ENCODE measurements around the genes INTS15, RSPH10B2 and RPA3.

- RRBS = no CpG with 5 or more reads among the region's 7 CpGs
Measured at GRCh38 chr7:5701292-5701687, 80.2 kb downstream of the RNF216 start.

GRCh38 chr7:6015165-6015375 is 6.0 kb downstream of the AIMP2 start:
- RRBS = no CpG with 5 or more reads among the region's 6 CpGs

DNA sequence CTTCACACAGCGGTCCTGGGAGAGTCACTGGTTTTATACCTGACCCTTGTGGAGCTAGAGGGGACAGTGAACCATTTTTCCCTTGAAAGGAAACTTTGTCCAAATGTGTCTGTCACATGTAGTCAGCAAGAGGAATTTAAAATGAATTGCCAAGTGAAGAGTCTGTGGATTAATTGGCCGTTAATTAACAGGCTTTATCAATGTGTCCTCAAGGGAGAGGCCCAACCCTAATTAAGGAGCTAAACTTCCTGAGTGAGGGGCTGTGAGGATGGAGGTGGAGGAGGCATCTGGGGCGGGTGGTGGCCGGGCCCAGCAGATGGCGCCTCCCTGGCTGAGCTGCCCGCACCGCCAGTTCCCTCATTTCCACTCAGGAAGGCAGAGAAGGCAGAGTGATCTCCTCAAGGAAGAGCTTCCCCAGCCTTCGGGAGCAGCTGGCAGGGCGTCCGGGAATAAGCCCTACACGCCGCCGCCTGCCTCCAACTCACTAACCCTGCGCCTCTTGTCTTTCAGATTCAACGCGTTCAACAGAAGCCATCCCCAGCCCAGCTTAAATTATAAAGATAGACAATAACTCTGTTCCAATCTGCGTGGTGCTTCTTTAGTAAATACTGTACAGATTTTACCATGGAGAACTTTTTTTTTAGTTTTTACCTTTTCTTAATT is 55.4 kb downstream of the USP42 start:
- RRBS = no CpG with 5 or more reads among the region's 17 CpGs

GRCh38 chr7:6269045-6269541 is 3.3 kb downstream of the CYTH3 start:
- RRBS = no CpG with 5 or more reads among the region's 5 CpGs

DNA sequence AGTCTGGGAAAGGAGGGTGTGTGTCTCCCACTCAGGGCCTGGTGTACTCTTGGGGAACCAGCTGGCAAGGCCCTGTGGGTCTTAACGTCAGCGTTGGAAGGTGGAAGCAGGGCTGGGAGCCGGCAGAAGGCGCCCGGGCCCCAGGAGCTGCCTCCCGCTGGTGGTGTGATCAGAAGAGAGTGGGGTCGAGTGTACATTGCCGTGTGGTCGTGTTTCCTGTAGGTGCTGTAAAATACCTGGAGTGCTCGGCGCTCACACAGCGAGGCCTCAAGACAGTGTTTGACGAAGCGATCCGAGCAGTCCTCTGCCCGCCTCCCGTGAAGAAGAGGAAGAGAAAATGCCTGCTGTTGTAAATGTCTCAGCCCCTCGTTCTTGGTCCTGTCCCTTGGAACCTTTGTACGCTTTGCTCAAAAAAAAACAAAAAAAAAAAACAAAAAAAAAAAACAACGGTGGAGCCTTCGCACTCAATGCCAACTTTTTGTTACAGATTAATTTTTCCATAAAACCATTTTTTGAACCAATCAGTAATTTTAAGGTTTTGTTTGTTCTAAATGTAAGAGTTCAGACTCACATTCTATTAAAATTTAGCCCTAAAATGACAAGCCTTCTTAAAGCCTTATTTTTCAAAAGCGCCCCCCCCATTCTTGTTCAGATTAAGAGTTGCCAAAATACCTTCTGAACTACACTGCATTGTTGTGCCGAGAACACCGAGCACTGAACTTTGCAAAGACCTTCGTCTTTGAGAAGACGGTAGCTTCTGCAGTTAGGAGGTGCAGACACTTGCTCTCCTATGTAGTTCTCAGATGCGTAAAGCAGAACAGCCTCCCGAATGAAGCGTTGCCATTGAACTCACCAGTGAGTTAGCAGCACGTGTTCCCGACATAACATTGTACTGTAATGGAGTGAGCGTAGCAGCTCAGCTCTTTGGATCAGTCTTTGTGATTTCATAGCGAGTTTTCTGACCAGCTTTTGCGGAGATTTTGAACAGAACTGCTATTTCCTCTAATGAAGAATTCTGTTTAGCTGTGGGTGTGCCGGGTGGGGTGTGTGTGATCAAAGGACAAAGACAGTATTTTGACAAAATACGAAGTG is 28.1 kb downstream of the RAC1 start:
- RRBS = no CpG with 5 or more reads among the region's 36 CpGs

GRCh38 chr7:6476608-6477631 is 7.0 kb downstream of the KDELR2 start:
- RRBS = no CpG with 5 or more reads among the region's 8 CpGs

DNA sequence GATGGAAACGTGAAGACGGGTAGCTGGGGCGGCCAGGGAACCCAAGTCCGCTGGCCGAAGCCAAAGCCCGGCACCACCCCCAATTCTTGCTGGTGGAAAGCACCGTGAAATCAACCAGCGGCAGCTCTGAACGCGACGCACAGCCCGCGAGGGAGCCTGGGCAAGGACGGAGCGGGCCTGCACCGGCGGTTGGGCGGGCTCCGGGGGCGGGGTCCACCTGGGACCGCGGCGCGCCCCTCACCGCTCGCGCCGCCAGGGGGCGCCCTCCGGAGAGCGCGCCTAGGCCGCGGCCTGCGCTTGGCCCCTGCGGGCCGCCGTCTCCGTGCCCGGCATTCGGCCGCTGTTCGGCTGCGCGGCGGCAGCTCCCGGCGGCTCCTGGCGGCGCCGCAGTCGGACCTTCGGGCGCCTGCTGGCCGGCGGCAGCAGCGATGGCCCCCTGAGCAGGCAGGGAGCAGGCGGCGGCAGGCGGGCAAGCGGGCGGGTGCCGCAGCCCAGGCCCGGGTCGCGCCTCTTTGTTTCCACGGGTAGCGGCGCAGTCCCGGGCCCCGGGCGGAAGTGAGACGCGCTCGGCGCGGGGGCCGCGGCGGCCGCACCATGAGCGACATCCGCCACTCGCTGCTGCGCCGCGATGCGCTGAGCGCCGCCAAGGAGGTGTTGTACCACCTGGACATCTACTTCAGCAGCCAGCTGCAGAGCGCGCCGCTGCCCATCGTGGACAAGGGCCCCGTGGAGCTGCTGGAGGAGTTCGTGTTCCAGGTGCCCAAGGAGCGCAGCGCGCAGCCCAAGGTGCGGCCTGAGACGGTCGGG is at the start of gene INTS15:
Gene INTS15, plus strand, starts transcription at position 332 of the 807 bp plus-strand sequence.
- RRBS = 1% methylated on average over 44 of the region's 102 CpGs

DNA sequence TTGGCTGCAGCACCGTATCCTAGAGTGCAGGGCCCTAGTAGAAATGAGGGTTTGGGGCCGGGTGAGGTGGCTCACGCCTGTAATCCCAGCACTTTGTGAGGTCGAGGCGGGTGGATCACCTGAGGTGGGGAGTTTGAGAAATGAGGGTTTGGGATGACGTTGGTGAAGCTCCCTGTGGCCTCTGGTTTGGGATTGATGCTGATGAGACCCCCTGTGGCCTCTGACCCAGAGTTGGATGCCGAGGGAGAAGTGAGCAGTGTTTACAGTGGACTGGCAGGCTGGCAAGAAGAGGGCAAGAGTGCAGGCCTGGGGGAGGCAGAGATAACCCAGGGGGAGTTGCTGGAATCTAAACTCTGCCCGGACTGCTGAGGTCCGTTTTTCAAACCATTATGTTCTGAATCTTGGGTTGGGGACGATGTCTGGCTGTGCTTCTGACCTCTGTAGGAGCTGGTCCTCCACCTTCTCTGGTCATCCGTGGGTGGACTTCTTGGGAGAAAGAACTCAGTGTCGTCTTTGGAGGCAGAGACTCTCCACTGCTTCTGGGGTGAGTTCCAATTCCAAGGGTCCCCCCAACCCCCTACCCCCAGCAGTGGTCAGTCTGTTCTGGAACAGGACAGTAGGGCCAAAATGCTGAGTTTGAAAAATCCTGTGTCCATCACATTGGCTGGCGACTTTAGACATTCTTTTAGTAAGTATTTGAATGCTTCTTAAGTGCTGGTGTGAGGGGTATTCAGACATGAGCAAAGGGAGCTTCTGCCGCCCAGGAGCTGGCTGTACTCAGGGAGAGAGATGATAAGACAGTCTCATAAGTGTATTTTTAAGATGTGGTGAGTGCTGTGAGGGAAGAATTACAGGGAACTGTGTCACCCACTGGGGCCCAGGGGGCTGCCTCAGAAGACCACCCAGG is 1.7 kb downstream of the ZNF316 start:
- RRBS = no CpG with 5 or more reads among the region's 14 CpGs

GRCh38 chr7:6641813-6642121 is 4.6 kb downstream of the ZNF316 start:
- RRBS = no CpG with 5 or more reads among the region's 6 CpGs

GRCh38 chr7:6705830-6706268 is 898 bp downstream of the ZNF12 start:
- RRBS = no CpG with 5 or more reads among the region's 10 CpGs

DNA sequence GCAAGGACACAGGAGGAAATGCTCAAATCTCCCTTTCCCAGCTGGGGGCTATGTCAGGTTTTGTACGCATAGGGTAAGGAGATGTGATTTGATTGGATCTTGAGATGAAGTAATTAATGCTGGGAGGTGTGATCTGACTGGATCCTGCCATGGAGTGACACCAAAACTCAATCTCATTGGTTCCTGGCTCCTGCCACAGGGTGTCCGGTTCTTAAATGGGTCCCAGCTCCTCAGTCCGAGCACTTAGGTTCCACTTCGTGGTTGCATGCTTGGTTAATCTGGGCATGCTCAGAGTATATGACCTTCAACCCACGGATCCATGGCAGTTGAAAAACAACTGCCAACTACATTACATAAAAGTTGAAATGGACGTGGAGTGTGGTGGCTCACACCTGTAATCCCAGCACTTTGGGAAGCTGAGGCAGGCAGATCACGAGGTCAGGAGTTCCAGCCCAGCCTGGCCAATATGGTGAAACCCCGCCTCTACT is 3.1 kb upstream of the ZNF12 start:
- RRBS = no CpG with 5 or more reads among the region's 8 CpGs

DNA sequence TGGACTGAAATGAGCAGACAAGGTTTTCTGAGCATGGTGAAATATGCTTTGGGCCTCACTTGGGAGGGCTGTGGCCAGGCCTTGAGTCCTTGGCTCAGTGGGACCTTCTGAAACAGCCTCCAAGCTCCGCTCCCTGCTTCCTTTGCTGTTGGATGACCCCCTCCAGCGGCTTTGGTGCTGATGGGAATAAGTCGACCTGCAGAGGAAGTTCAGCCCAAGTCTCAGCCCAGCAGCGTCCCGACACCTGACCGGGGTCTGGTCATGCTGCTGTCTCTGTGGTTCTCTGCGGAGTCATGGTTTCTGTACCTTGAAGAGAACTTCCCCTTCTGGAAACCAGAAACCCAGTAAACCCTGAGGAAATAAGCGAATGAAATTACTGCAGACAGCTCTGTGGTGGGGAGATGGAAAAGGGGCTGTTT is 18.2 kb upstream of the ZNF12 start:
- RRBS = no CpG with 5 or more reads among the region's 8 CpGs

DNA sequence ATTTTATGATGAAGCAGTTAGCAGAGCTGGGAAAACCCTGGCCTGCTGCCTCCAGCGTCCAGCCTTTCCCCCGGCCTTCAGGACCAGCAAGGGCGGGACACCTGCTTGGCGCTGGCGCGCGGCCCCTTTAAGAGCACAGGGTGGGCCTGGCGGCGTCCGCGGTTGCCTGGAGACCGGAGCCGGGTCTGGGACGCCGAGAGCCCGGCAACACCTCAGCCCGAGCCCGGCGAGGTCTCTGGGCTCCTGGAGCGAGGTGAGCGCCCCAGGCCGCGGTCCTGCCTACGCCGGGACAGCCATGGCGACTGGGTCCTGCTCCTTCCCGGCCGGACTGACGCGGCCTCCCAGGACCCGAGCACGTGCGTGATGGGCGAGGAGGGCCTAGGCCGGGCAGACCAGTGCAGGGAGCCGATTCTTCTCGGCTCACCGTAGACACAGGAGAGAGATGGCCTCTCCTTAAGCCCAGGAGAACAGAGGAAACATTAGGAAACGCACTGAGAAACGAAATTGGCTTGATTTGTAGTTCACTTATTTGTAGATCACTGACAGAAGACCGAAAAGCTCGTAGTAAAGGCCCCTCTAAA is at the start of gene RSPH10B2:
Gene RSPH10B2, plus strand, starts transcription at position 182 of the 581 bp plus-strand sequence.
- RRBS = no CpG with 5 or more reads among the region's 42 CpGs

- RRBS = no CpG with 5 or more reads among the region's 4 CpGs
Measured at GRCh38 chr7:7186392-7187063, 4.2 kb downstream of the C1GALT1 start.

GRCh38 chr7:7432342-7432890 is 103.3 kb downstream of the COL28A1 start:
- RRBS = no CpG with 5 or more reads among the region's 9 CpGs

GRCh38 chr7:7513243-7513528 is 22.5 kb downstream of the COL28A1 start:
- RRBS = no CpG with 5 or more reads among the region's 1 CpG

GRCh38 chr7:7567171-7567669 is 536 bp downstream of the MIOS start:
- RRBS = 1% methylated on average over 12 of the region's 35 CpGs

GRCh38 chr7:7582431-7583653 is 16.2 kb downstream of the MIOS start:
- RRBS = no CpG with 5 or more reads among the region's 6 CpGs

GRCh38 chr7:7688931-7689447 is 29.4 kb downstream of the RPA3 start:
- RRBS = no CpG with 5 or more reads among the region's 5 CpGs

DNA sequence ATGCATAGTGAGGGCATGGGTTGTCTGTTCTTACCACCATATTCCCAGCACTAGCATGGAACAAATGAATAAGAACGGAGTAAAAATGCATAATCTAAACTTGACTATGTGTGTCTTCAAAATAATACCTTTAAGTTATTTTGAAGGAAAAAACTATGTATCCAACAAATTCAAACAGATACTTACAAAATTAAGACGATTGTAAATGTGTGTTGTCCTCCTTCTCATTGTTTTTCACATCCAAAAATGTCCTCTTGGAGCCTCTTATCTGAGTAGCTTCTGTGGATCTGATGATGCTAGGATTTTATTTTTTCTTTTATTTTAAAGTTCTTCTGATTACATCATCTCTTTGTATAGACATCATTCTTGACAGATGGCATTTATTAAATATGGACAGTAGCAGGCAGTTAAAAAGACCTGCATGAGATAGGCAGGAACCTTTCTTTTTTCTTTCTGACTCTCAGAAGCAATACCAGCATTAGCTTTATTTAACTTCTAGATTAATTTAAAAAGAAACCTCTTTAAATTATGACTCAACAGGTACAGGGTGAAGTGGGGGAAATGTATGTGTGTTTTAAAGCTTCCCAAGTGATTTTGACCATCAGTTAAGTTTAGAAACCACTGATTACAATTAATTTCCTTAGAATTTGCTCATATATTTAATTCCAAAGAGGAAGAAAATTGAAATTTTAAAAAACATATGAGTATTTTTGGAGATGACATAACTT is at the start of gene RPA3:
Gene RPA3, minus strand, starts transcription at position 279 of the 728 bp plus-strand sequence.
- RRBS = no CpG with 5 or more reads among the region's 2 CpGs